GM23338 (cell line): ENCODE measurements around a stretch of chr20.

- PRO-cap = no peak
- RAMPAGE, long total RNA = no peak
Measured at GRCh38 chr20:17046342-17046822, 180.5 kb upstream of the PCSK2 start.

DNA sequence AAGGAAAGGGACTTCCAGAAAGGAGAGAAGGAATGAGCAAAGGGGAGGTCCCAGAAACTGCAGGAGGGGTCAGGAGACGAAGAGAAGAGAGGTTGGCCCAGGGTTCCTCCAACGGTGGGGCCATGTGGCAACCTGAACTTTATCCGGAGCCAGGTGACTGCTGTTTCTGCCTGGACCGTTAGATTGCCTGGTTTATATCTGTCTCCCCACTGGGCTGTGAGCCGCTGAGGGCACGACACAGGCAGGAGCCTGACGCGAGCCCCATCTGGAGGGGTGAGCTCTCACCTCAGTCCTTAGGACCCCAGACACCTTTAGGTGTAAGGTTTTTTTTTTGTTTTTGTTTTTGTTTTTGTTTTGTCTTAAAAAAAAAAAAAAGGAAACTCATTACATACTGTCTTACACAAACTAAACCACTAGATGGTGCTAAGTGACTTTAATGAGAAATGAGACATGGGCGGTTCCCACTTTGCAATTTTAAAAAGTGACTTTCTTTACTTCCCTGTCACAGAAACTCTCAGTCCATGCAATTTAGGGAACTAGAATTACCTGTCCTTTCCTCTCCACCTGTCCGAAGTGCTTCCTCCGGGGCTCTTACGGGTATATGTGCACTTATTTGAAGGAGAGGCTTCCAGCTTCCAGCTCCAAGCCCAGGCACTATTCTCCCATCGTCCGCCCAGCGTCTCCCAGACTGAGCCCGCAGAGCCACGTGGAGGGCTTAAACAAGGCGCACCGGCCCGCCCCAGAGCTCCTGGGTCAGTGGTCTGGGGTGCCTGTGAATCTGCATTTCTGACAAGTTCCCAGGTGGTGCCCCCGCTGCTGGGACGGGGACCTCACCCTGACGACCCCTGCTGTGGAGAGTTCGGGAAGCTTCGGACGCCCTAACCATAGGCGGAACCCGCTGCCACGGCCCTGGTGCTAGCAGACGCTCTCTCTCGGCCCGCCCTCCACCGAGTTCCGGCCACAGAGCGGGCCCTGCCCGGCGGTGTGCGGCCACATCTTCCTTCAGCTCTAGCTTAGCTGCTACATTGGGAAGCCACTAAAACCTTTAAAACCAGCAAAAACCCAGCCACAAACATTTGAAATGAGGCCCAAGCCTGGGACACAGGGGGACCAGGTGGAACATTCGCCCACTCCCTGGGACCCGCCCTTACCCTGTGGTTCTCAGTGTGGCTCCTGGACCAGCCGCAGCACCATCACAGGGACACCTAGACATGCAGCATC is 26.2 kb downstream of the BFSP1 start:
- PRO-cap = bidirectional peak, plus-strand start at position 961 of the sequence, minus-strand start at position 690 of the sequence
- RAMPAGE, long total RNA = no peak

DNA sequence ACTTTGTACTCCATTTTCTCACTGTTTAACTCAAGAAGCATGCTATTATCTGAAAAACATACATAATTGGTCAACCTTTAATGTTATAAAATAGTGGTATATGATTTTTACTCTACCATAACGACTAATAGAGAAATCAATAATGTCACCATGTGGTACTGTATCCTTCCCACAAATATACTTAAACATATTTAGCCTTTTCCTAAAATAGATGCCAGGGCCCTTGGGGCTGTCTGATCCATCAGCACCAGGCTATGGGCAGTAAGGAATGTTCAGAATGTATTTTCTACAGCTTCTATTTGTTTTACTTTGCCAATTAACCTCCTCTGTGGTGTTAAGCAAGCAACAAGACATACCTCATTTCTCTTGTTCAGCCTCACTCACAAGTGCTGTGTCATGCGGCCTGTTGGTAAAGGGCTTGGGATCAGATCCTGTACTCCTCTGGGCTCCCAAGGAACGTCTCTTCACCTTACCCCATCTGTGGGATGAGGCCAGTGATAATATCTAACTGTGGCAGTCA is 7.2 kb upstream of the DSTN start:
- PRO-cap = no peak
- RAMPAGE, long total RNA = no peak

GRCh38 chr20:17565607-17565806 is 4.4 kb upstream of the DSTN start:
- PRO-cap = no peak
- RAMPAGE, long total RNA = no peak

DNA sequence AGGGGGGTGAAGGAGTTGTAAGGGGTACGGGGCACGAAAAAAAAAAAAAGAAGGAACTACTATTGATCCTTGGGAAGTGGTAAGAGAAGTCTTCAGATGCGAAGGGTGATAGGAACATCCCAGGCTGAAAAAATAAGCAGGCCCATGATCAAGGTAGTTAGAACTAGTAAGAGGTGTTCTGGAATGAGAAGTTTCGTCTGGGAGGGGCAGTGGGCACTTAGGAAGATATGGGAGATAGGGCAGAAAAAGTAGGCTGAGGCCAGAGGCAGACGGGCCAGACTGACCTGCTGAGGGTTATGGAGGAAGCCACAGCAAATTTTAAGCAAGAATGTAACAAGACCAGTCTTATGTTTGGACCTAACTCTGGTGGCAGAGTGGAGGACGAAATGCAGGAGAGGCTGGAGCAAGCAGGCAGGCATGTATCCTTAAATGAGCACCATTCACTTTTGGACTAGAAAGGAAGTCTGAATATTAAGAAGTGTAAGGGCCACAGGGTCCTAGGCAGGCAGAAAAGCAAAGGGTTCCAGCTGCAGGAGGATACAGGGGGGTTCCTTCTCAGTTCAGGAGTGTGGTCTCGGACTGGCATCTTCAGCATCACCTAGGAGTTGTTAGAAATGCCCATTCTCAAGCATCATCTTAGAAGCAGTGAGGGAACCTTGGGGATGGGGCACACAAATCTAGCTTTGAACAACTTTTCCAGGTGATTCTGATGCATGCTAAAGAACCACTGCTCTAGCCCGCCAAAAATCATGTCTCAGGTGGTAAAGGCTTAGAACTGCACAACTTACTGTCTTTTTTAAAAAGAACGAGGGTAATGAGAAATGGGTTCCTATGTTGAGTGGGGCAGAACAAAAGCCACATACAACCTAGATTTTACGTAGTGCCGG is 1.7 kb upstream of the DSTN start:
- PRO-cap = unidirectional peak, plus-strand start at position 508 of the sequence
- RAMPAGE, long total RNA = no peak

GRCh38 chr20:17568908-17569641 is 800 bp upstream of the DSTN start:
- PRO-cap = bidirectional peak, plus-strand start at chr20:17569030, minus-strand start at chr20:17569016; bidirectional peak, plus-strand start at chr20:17569173, minus-strand start at chr20:17569238
- RAMPAGE, long total RNA = no peak

DNA sequence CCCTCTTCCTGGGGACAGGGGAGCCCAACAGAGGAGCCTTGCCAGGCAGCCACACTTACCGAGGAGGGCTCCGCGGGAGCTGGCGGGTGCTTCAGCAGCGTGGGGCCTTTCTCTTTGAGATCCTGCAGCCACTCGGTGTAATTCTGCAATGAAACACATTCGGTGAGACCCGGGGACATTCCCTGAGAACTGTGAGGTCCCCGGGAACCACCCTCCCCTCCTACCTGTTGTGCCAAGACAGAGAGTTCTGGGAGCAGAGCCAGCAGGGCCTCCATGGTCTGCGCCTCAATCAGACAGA is 51.7 kb downstream of the DSTN start:
- PRO-cap = no peak
- RAMPAGE, long total RNA = no peak

DNA sequence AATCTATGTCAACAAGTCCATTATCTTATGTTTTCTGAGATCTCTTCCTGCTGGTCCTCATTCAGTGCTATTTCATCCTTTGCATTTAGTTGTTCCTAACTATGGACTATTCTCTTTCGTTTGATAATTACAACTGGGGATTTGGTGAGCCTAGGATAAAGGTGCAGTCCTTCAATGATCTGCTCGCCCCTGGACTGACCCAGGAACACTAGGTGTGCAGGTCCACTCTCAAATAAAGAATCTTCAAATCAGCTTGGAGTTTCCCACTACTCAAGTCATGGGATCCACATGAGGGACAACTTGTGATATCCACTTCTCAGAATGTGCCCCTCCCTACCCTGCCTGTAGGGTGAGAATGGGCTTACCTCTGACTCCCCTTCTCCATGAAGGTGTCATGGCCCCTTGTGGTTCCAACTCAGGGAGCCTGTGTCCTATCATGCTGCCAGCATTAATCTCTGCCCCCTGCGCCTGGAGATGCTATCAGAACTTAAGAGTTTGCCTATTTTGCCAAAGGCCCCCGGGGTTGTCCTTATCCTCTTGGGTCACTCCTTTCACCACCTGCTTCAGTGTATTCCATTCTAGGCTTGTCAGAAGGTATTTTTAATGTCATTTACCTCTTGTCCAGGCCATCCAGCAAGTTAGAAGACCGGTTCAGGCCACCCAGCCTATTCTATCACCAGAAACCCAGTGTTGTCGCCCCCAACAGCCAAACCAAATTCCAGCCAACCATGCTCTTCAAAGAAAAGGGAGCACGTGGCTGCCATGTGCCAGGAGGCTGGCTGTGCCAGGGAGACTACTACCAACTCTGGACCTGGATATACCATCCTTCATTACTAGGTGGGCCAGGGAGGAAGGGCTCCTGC is 10.6 kb downstream of the RRBP1 start:
- PRO-cap = no peak
- RAMPAGE, long total RNA = no peak

DNA sequence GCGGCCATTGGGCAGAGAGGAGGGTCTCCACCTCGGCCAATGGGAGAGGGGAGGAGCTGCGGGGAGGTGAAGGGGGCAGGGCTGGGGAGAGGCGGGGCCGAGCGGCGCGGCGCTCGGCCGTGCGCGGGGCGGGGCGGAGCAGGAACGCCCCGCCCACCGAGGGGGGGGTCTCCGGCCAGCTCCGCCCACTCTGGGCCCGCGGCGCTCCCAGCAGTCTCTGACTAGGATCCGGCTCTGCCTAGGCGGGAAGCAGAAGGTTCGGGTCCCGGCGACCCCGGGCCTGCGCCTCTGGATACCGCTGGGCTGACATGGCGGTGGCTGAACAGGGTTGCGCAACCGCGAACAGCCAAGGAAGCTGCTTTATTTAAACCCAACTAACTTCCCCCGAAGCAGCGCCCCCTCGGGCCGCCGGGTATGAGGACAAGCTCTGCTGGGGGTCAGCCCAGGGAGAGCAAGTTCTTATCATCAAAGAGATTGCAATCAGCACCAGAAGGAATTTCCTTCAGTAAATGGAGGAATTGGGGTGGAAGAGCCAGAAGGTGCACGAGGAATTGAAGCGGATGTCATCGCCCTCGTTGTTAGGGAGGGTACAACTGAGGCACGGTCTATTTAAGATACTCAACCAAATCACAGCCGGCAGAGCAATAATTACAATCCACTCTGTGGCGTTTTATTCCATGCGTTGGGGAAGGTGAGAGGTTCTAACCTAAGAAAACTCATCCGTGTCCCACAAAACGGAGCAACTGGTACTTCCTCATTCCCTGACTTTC is 544 bp upstream of the RRBP1 start:
- PRO-cap = bidirectional peak, plus-strand start at position 220 of the sequence, minus-strand start outside the sequence
- RAMPAGE, long total RNA = no peak

DNA sequence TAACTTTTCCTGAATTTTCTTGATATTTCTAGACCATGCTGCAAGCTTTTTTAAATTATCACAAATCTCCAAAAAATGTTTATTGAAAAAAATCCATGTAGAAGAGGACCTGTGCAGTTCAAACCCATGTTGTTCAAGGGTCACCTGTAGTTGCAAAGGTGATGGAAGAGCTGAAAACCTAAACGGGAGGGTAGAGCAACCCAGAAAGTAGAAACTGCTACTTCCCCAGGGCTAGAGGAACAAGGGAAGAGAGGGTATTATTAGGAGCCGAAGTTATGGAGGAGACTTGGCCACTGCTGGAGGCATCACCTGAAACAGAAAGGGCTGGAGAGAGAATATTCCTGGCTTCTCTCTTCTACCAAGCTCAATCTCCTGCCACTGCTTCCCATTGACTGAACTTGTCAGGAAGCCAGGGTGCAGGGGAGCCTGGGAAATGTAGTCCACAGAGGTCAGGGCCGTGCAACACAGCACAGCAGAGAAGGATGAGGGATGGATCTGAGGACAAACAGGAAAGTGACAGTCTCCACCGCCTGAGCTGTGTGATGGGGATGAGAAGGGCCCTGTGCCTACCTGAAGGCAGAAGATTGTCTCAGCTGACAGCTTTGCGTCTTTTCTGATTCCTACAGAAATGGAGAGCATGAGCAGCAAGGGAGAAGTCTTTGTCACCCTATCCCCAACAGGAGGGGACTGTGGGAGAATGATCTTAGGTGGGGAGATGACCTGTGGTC is 114.4 kb downstream of the SNX5 start:
- PRO-cap = unidirectional peak, plus-strand start at position 203 of the sequence
- RAMPAGE, long total RNA = no peak

- PRO-cap = no peak
- RAMPAGE, long total RNA = no peak
Measured at GRCh38 chr20:17895992-17896814, 72.4 kb downstream of the SNX5 start.

DNA sequence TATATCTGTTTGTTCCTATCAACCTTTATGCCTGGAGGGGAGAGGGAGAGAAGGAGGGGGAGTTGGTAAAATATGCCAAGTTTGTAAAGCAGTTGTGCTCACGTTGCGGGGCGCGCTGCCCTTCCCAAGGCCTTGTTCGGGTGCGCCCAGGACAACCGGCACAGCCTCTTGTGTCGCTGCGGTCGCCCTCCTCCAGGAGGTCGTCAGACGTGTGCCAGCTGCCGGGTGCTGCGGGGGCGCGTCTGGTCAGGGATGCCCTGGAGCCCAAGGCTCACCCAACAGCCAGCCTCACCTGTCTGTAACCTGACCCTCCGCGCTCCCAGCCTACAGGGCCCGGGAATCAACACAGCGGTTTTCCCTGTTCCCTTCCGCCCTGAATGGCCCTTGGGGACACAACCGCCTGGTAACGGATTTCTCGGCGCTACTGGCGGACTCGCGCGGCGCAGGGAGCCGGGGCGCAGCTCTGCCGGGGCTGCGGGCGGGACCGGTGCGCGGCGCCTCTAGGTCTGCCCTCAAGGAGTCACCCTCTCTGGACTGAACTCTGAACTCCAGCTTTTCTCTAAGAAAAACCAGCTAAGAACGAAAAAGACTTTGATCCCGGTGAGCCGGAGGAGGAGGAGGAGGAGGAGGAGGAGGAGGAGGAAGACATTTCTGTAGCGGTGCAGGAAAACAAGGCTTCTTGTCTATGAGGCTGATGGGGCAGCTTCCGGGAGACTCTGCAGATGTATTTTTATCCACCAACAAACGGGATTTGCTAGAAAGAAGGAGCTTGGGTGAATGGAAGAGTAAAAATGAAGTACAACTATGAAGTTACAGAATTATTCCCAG is 1.3 kb upstream of the OVOL2 start:
- PRO-cap = bidirectional peak, plus-strand start at position 206 of the sequence, minus-strand start at position 244 of the sequence; bidirectional peak, plus-strand start at position 432 of the sequence, minus-strand start at position 300 of the sequence; unidirectional peak, minus-strand start at position 536 of the sequence
- RAMPAGE, long total RNA = no peak

DNA sequence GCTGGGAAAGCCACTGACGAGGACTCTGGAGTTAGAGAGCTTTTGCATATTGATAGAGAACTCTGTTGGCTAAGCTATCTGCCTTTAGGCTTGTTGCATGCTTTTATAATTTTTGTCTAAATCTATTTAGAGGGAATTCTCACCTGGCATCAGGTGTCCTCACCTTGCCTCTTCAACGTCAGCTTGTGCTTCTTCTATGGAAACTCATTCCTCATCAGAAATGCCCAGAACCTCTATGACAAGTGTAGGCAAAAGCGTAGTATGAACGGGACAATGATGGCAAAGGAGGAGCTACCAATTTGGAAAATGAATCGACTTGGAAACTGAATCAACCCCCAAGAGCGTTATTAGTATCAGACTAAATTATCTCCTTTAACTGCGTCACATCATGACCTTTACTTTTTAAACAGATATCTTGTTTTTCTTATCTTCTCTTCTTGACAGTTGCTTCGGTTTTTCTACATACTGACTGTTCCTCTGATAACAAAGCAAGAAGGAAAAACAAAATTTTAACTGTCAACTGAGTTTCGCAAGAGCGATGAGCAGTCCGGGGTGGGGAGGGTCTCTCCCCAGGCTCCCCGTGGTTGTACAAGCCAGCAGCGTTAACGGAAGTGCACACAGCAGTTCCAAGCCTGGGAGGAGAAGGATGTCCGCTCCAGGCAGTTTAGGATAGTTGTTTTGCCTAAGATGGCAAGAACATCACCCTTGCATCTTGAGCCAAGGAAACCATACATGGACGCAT is 20.4 kb downstream of the SLC24A3 start:
- PRO-cap = no peak
- RAMPAGE, long total RNA = no peak

GRCh38 chr20:19774597-19774896 is 16.5 kb downstream of the RIN2 start:
- PRO-cap = no peak
- RAMPAGE, long total RNA = no peak

GRCh38 chr20:19834478-19835075 is 76.5 kb downstream of the RIN2 start:
- PRO-cap = no peak
- RAMPAGE, long total RNA = no peak

GRCh38 chr20:19942913-19943463 is 74.2 kb upstream of the NAA20 start:
- PRO-cap = no peak
- RAMPAGE, long total RNA = no peak

DNA sequence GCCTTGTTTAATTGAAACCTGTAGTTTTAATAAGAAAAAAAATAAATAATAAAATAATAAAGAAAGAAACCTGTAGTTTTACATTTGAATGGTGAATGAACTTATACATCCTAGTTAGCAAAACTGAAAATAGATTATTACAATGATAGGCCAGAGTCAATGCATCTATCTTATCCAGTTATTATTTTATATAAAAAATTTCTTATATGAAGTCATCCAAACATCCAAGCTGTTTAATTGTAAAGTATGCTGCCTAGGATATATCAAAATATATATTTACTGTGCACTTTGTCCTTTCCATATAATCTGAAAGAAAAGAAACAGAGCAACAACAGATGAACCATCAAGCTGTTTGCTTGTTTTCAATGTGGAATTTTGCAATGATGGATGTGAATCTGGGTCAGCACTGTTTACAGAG is 6.8 kb upstream of the NAA20 start:
- PRO-cap = no peak
- RAMPAGE, long total RNA = no peak

GRCh38 chr20:20034462-20035166 is 17.5 kb downstream of the NAA20 start:
- PRO-cap = no peak
- RAMPAGE, long total RNA = no peak

DNA sequence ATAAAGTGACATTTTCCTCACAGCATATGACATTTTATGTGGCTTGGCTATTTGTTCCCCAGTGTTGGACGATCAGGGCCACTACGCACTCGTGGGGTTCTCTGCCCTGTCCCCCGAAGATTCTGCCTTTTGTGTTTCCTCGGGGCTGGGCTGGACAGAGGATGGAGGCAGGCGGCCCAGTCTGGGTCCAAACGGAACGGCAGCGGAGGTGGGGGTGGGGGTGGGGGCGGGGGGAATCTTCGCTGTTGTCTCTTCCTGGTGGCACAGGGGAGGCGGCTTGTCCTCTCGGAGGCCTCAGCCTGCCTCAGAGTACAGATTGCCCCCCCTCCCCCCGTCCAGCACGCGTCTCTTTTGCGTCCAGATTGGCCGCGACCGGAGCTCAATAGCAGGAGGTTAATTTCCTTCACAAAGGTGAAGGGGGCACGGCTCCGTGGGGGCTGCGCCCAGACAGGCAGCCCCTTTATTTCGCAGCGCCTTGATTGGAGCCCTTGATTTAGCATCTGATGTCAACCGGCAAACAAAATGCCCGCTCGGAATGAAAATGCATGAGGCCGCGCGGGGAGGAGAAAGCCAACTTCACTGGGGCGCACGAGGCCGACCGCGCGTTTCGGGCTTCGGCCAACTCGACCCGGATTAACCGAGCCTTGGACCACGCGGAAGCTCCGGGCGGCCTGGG is 1.3 kb upstream of the INSM1 start:
- PRO-cap = unidirectional peak, plus-strand start at position 264 of the sequence; bidirectional peak, plus-strand start at position 573 of the sequence, minus-strand start at position 311 of the sequence
- RAMPAGE, long total RNA = no peak

DNA sequence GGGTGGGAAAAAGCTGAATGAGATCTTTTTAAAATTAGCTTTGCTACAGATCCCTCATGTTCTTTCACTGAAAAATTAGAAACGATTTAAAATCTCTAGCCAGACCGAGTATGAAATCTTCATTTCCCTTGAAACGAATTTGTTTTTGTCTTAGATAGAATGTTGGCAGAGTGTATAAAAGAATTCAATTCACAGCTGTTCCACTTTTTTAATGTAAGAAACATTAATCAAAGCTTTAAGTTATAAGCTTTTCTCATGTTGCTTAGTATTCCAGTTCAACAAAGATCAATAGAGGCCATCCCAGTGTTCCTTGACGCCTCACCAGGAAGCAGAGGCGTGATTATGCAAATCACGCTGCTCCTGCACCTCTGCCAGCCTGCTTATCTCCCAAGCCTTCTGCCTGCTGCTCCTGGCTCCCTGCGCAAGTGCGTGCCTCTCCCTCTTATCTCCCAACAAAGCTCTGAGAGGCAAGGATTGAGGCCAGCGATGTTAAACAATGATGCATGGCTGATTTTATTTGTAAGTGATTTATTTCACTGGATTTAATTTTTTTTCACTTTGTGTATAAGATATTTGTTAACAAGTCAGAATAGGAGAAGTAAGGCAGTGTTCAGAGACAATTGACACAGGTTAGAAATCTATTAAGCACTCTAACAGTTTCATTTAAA is 42.7 kb downstream of the INSM1 start:
- PRO-cap = no peak
- RAMPAGE, long total RNA = no peak